Measurements from ENCODE around the genes ATP1B4, CT47A3 and CT47A2.

GRCh38 chrX:118727824-118728604, 608 bp downstream of the IL13RA1 start:
- PRO-cap = no peak
- RAMPAGE, long total RNA = no peak
- RRBS = 40% methylated on average over 15 of the region's 54 CpGs

- PRO-cap = no peak
- RAMPAGE, long total RNA = no peak
- RRBS = no CpG with 5 or more reads among the region's 3 CpGs
Measured at GRCh38 chrX:118761098-118761656, 33.8 kb downstream of the IL13RA1 start.

GRCh38 chrX:118767170-118767722, 39.8 kb downstream of the IL13RA1 start:
- PRO-cap = no peak
- RAMPAGE, long total RNA = no peak
- RRBS = no CpG with 5 or more reads among the region's 6 CpGs

DNA sequence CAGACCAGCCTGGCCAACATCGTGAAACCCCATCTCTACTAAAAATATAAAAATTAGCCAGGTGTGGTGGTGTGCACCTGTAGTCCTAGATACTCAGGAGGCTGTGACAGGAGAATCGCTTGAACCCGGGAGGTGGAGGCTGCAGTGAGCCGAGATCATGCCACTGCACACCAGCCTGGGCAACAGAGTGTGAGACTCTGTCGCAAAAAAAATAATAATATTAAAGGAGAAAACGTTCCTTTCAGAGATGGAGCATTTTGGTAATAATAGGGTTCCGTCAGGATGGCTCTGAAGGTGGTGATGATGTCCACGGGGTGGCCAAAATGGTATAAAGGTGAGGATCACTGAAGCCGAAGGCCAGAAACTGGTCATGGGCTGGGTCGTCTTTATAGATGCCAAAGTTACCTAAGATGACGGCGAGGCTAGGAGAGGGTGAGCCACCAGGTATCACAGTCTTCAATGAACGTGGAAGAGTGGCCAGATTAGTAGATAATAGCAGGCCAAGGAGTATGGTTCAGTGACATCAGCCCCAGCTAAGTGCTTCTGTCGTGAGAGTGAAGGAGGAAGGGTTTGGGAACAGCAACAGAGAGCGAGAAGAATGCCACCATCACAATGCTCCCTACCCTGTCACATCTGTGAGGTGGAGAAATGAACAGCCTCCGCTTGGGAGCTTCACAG, 17.1 kb upstream of the SLC25A5 start:
- PRO-cap = no peak
- RAMPAGE, long total RNA = no peak
- RRBS = no CpG with 5 or more reads among the region's 16 CpGs

GRCh38 chrX:119455254-119455654, 13.0 kb upstream of the SLC25A5 start:
- PRO-cap = no peak
- RAMPAGE, long total RNA = no peak
- RRBS = no CpG with 5 or more reads among the region's 1 CpG

- PRO-cap = no peak
- RAMPAGE, long total RNA = no peak
- RRBS = 16% methylated on average over 4 of the region's 51 CpGs
Measured at GRCh38 chrX:119482163-119483137, 14.2 kb downstream of the SLC25A5 start.

DNA sequence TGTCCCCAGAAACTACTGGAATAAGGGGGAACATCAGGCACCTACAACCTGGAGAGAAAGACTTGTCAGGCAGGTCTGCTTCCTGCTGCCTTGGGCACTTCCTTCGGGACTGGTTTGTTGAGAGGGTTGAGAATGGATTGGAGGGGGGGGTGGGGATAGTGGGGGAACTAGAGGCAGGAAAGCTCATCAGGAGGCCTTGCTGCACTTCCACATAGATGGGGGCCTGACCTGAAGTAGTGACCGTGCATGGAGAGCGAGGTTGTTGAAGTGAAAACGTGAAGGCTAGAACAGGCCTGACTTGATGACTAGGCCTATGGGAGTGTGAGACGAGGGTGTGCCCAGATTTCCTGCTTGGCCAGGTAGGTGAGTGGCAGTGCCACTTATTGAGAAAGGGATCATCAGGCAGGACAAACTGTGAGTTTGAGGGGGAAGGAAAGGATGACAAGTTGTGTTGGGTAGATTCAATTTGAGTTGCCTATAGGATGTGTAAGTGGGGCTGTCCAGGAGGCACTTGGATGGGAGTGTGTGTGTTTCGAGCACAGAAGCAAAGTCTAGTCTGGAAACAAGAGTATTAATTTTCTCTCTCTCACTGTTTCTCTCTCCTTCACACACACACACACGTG, 33.5 kb downstream of the SLC25A5 start:
- PRO-cap = no peak
- RAMPAGE, long total RNA = no peak
- RRBS = no CpG with 5 or more reads among the region's 7 CpGs

DNA sequence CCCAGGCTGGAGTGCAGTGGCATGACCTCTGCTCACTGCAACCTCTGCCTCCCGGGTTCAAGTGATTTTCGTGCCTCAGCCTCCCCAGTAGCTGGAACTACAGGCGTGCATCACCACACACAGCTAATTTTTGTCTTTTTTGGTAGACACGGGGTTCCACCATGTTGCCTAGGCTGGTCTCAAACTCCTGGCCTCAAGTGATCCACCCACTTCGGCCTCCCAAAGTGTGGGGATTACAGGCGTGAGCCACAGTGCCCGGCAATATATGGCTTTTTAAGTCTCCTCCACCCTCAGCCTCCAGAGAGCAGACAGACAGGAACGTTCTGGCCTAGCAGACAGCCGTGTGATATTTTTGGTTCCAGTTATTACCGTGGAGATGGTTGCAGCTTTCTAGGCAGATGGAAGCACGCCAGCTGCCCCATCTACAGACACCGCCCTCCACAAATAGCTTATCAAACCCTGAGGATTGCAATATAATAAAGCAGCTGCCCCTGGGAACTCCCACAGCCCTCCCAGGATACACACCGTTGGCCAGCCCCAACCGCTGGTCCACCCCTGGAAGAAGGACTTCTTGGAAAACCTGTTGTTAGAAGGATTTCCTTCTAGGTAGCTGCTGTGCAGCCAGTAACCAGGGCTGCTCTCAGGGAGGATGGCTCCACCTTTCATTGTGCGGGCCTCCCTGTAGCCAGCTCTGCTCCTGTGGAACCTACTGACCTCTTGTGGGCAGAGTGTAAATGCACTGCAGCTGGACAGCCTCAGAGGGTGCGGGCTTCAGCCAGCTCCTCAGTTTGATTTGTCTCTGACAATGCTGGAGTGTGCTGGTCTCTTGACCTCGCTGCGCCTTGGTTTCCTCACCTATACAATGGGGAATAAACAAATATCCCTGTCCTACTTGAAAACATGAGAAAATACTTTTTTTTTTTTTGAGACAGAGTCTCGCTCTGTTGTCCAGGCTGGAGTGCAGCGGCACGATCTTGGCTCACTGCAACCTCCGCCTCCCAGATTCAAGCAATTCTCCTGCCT, 44.0 kb downstream of the SLC25A5 start:
- PRO-cap = no peak
- RAMPAGE, long total RNA = no peak
- RRBS = no CpG with 5 or more reads among the region's 22 CpGs

DNA sequence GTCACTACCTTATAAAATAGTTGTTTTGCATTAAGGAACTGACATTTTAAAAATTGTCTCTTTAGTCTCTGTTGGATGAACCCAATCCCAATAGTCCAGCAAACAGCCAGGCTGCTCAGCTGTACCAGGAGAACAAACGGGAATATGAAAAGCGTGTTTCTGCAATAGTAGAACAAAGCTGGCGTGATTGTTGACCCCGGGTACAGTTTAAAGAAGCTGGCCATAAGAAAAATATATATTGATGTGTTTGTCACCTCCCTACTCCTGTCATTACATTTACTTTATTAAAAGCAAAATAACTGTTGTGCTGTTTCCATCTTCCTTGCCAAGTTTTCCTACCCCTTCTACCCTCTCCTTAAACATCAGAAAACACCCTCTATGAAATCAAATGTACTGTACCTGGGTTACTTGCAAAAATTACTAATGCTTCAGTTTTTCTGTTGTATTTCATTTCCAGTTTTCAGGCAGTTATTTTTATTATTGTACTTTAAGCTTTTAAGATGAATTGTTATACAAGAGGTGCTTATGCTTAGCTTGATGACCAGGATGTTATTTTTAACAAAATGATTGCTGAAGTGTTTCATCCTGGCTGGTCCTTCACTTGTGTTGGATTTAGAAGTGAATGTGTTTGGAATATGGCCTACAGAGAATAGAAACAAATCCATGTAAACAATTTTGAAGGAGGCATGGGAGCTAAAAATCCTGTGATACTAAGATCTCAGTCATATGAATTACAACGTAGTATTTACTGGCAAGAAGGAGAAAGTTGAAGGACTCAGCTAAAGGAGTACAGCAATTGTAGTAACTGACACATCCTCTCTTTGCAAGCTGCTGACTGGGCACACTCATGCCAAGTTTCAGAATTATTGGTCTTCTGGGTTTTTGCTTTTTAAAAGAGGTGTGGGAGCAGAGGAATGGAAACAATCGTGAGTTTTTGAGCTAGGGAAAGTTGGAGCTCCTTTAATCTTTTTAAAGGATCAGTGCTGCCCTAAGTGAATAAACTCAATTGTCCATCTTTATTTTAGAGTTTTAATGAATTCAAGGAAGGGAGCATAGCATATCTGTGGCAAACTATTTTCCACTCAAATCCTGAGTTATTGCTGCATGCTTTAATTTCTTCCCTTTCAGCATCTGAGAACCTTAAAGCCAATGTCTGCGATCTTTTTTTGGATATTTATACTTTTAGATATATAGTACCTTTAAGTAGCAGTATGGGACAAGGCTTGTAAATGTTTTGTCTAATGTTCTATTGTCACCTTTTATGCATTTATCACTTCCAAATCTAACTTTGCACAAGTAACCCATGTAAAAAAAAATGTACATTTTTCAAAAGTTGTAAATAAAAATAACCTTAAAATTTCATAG, 9.2 kb downstream of the UBE2A start:
- PRO-cap = no peak
- RAMPAGE, long total RNA = no peak
- RRBS = no CpG with 5 or more reads among the region's 7 CpGs

DNA sequence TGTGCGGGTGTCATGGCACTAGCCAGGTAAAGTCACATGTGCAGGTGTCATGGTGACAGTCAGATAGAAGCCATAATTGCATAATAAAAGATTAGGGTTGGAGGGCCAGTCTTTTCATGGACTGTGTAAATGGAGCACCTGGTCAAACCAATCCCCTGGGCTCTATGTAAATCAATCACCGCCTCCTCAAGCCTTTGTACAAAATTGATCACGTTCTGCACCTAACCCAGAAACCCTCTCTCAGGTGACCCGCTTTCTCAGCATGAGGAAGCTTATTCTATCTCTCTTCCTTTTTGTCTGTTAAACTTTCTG, 18.0 kb upstream of the RHOXF2 start:
- PRO-cap = no peak
- RAMPAGE, long total RNA = no peak
- RRBS = no CpG with 5 or more reads among the region's 4 CpGs

DNA sequence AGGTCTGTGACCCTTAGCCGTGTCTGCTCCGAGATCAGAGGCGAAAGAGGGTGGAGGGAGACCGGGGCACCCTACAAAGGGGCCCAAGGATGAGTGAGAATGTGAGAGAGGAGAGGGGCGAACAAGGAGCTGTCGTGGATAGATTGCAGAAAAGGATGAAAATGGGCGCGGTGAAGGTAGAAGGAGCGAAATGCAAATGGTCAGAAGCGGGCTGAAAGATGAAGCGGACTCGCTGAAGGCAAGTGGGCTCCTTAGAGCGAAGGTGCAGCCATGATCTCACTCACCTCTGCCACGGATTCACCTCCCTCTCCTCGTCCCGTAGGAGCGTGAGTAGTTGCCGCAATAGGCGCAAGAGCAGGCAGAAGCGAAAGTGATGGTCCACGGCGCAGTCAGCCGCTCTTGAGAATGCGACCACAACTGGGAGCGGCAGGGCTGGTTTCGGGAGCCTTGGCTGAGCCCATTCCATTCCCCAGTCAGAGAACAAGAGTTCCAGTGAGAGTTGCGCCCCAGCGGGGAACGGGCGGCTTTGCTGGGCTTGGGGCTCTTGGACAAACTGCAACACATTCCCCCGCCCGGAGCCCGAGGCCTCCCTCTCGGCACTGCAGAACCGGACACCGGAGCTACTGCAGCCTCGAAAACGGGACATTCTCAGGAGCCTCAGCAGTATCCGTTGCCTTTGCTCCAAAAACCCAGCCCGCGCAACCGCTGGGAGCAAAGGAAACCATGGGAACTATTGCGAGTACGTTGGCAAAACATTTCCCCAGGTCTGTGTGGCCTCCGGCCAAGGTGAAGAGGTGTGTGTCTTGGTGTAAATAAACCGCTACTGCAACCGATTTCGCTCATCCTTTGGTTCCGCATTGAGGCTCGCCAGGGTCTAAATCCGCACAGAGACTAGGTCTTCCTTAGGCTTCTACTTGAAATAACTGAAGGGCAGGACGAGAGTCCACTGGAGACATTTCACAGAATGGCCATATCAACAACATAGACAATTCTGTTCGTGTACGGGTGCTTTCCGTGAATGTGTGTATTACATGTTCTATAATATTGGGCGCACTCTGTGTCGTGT, 5.8 kb upstream of the ZBTB33 start:
- PRO-cap = unidirectional peak, plus-strand start at position 361 of the sequence; bidirectional peak, plus-strand start at position 492 of the sequence, minus-strand start at position 372 of the sequence
- RAMPAGE, long total RNA = no peak
- RRBS = 100% methylated on average over 3 of the region's 57 CpGs

- PRO-cap = no peak
- RAMPAGE, long total RNA = no peak
- RRBS = no CpG with 5 or more reads among the region's 6 CpGs
Measured at GRCh38 chrX:120361736-120362172, at the start of gene ATP1B4. ATP1B4 (plus strand) TSS chrX:120362089.

- PRO-cap = no peak
- RAMPAGE, long total RNA = no peak
- RRBS = no CpG with 5 or more reads among the region's 4 CpGs
Measured at GRCh38 chrX:120536804-120537284, 23.9 kb downstream of the CUL4B start.

DNA sequence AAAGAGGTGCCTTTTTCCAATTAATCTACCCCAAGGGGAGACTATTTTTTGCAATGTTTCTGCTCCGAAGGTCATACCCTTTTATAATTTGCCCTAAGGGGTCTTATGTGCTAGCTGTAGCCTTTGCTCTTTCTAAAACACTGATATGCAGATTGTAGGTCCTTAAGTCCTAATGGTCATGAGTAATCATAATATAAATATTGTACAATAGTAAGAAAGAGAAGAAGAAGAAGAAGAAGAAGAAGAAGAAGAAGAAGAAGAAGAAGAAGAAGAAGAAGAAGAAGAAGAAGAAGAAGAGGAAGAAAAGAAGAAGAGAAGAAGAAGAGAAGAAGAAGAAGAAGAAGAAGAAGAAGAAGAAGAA, 20.9 kb upstream of the CUL4B start:
- PRO-cap = no peak
- RAMPAGE, long total RNA = no peak
- RRBS = no CpG with 5 or more reads among the region's 1 CpG

DNA sequence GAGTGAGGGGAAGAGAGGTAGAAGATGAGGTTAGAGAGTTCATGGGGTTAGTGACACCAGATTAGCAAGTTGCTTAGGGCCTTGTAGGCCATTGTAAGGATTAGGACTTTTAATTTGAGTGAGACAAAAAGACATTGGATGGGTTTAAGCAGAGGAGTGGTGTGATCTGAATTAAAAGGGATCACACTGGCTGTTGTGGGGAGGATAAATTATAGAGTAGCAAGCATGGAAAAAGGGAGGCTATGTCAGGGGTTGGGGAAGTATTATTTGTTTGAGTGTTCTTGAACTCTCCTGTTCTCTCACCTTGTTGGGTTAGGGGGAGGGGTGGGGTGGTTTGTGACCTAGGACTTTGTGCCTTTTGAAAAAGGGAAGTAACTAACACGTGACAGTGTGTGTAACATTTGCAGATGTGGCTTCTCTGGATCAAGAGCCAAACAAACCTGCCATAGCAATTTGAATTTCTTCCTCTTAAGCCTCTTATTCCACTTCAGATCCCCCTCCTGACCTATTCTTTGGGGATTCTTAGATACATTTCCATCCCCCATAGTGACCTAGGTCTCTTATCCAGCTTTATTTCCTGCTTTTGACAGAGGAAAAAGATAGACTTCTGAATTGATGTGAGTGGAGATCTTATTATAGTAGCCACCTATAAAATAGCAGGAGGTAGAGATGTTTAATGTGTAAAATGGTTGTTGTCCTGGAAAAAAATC, 120.6 kb downstream of the CT47B1 start:
- PRO-cap = no peak
- RAMPAGE, long total RNA = no peak
- RRBS = no CpG with 5 or more reads among the region's 1 CpG

DNA sequence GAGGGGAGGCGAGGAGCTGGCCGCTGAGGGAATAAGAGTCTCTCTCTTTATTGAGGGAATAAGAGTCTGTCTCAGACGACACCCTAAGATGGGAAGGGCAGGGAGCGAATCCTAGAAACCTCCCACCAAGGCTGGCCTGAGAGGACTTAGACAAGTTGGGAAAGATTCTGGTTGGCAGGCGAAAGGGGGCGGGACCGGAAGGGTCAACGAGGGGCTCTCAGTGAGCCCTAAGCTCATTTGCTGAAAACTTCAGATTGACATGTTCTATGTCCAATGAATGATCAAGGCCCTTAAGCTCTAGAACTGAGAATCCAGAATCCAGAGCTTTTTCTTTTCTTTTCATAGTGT, at the start of gene CT47A3:
Gene CT47A3, minus strand, starts transcription at position 176 of the 348 bp plus-strand sequence.
- PRO-cap = no peak
- RAMPAGE, long total RNA = no peak
- RRBS = no CpG with 5 or more reads among the region's 8 CpGs

DNA sequence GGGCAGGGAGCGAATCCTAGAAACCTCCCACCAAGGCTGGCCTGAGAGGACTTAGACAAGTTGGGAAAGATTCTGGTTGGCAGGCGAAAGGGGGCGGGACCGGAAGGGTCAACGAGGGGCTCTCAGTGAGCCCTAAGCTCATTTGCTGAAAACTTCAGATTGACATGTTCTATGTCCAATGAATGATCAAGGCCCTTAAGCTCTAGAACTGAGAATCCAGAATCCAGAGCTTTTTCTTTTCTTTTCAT, at the start of gene CT47A2:
Gene CT47A2, minus strand, starts transcription at position 81 of the 248 bp plus-strand sequence.
- PRO-cap = no peak
- RAMPAGE, long total RNA = no peak
- RRBS = no CpG with 5 or more reads among the region's 5 CpGs

- PRO-cap = no peak
- RAMPAGE, long total RNA = no peak
- RRBS = no CpG with 5 or more reads among the region's 3 CpGs
Measured at GRCh38 chrX:121161339-121161800, 114.0 kb downstream of the GLUD2 start.

- PRO-cap = no peak
- RAMPAGE, long total RNA = no peak
- RRBS = no CpG with 5 or more reads among the region's 8 CpGs
Measured at GRCh38 chrX:123185718-123185993, 1.6 kb downstream of the GRIA3 start.

DNA sequence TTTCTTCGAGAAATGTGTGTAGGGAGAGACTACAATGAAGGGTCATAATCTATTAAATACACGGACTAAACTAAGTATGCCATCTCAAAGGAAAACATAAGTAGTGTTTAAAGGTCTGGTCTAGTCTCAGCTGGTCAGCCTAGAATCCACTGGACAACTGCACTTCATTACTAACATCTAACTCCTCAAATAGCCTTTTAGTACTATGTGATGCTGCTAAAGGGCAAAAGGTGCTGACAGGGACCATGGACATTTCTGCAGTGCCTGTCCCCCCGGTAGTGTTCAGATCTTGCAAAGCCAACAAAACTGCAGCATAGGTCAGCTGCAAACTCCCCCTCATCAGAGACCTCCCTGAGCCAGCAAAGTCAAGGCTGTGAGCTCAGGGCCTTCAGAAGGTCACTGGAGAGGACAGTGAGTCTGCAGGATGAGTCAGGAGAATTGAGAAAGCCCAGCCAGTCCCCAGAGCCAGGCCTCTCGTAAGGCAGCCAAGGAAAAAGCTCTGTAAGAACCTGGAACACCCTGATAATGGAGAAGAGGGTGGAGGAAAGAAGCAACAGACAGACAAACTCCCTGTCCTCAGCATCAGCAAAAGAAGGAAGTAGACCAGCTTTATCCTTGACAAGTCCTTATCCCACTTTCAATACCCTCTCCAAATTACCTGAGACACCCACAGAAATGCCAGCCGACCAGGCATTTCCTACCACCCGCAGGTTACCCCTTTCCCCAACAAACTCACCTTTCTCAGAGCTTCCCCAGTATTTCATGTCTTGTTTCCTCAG, 32.9 kb downstream of the GRIA3 start:
- PRO-cap = no peak
- RAMPAGE, long total RNA = no peak
- RRBS = no CpG with 5 or more reads among the region's 6 CpGs